ENCODE measurements around the gene FRY.

GRCh38 chr13:28412838-28413706, 81.9 kb downstream of the FLT1 start:
- RRBS = no CpG with 5 or more reads among the region's 14 CpGs

DNA sequence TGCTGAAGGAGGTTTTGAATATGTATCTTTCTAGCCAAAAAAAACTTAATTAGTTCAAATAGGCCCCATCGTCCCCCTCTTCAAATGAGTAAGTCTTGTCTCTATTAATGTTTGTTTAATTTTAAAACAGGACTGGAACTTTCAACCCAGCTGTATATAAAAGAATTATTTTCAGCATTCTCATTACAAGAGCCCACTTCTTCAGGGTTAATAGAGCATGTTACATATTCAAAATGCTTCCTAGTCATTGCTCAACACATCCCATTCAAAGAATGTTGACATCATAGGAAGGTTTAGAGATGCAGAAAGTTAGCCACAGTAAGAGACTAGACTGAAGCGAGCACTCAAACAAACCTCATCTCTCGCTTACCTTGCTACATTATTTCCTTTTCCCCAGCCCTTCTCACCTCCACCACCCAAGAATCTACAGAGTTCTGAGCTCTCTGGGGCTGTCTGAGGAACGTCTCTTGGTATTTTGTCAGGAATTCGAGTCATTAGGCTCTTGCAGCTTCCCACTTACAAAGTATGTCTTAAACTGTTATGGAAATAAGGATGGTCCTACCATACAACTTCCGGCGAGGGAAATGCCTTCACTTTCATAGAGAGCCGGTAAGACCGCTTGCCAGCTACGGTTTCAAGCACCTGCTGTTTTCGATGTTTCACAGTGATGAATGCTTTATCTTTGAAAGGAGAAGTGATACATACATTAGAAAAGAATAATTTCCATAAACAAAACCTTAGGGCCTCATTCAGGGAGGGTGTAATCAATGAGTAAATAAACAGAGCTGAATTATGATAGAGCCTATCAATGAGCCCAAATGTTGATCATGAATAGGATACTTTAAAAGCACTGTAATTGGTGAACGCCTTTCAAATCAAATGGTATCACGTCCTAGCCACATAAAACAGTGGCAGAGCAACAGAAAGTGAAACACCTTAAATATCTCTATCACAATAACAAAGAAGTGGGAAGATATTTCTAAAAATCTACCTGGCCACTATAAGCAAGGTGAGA, 65.1 kb downstream of the FLT1 start:
- RRBS = no CpG with 5 or more reads among the region's 13 CpGs

DNA sequence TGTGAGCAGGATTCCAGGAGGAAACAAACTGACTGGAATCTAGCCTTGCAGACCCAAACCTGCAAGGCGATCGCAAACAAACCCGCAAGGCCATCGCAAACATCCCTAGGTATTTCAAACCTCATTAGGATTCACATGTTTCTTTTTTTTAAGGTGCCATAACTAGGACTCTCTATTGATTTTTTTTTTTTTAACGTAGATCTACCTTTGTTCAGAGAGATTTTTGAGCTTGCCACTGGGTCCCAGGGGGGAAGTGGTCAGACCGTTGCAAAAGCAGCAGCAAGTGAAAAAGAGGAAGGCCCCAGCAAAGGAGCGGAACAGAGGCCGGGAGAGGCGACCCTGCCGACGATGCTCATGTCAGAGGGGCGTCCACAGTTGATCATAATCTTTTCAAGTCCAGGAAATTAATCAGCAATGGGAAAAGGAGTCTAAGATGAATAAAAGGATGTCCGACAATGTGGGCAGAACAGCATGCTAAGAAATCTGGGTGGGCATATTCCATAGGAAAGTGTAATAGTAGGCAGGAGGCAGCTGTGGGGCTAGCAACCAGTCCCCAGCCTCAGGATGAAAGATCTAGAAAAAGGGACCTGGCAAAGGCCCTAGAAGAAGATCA, 32.8 kb upstream of the FLT1 start:
- RRBS = no CpG with 5 or more reads among the region's 13 CpGs

- RRBS = under 1% methylated on average over 12 of the region's 27 CpGs
Observed at GRCh38 chr13:28659277-28659959, 488 bp downstream of the POMP start.

DNA sequence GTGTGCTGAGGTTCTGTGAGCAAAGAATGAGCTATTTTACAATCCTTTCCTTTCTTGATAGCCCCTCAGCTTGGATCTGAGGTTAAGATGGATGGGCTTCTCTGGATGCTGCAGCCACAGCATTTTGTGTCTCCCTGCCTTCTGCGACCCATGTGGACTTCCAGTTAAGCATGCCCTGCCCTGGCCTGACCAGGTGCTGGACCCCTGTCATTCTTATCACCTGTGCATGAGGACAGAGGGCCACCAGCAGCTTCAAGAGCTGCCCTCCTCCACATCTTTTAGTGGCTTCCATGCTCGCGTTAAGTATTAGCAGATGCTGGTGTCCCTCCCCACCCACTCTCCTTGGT, 297.0 kb downstream of the MTUS2 start:
- RRBS = no CpG with 5 or more reads among the region's 3 CpGs

GRCh38 chr13:29435081-29435390, 160.5 kb downstream of the SLC7A1 start:
- RRBS = no CpG with 5 or more reads among the region's 3 CpGs

- RRBS = 14% methylated on average over 5 of the region's 29 CpGs
Observed at GRCh38 chr13:29503054-29503629, 92.3 kb downstream of the SLC7A1 start.

- RRBS = no CpG with 5 or more reads among the region's 39 CpGs
Observed at GRCh38 chr13:29647011-29647806, 51.7 kb upstream of the SLC7A1 start.

GRCh38 chr13:30317862-30318712, 10.7 kb upstream of the KATNAL1 start:
- RRBS = no CpG with 5 or more reads among the region's 7 CpGs

DNA sequence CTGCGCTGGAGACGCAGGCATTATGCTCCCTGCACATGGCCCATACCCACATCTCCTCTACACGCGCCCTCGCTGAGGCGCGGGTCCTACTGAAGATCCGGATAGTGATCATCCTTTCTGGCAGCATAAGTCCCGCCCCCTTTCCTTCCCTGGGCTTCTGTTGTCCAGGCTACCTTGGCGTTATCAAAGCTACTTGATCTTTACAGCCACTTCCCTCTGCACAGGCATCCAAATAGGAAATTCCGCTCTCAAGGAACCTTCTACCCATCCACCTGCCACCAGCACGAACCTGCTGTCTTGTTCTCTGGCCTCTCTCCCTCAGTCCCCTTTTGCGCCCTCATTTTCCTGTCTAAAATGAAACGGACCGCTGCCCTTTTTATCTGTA, 1.2 kb upstream of the UBE2L5 start:
- RRBS = no CpG with 5 or more reads among the region's 15 CpGs

- RRBS = no CpG with 5 or more reads among the region's 5 CpGs
Observed at GRCh38 chr13:30442989-30443473, 20.7 kb downstream of the UBE2L5 start.

DNA sequence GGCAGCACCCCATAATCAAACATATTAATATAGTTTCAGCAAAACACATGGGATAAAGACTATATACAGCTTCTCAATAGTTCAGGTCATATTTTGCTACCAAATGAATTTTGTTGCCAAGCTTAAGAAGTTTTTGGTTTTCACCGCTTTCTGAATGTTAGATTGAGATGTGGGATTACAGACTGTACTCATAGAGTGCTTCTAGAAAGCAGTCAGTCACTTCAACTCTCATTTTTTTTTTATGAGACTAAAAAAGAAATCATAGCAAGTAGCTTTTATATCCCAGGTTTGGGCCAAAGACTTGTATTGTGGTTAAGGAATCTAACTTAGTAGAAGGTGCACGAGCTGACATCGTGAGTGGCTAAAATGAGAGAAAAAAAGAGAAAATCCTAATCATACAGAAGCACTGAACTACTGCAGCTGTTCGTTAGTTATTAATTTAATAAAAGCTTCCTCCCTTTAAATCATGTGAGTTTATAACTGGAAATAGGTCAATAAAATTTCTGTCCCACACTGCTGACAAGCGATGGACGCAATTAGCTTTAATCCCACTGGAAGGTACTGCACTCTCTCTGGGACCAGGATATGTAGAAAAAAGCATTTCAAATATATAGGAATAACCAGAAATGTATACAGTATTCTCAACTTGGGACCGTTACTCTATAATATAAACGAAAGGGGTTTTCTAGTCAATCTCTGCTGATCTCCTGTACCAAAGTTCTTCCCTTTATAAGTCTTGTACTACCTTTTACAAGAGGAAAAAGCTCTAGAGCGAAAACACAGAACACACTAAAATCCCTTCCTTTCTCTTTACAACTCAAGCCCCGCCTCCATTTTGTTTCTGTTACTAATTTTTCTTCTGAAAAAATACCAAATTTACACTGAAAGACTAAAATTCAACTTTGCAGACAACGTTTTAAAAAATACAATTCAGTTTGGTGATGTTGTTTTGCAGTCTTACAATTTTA, 2.0 kb upstream of the USPL1 start:
- RRBS = no CpG with 5 or more reads among the region's 11 CpGs

DNA sequence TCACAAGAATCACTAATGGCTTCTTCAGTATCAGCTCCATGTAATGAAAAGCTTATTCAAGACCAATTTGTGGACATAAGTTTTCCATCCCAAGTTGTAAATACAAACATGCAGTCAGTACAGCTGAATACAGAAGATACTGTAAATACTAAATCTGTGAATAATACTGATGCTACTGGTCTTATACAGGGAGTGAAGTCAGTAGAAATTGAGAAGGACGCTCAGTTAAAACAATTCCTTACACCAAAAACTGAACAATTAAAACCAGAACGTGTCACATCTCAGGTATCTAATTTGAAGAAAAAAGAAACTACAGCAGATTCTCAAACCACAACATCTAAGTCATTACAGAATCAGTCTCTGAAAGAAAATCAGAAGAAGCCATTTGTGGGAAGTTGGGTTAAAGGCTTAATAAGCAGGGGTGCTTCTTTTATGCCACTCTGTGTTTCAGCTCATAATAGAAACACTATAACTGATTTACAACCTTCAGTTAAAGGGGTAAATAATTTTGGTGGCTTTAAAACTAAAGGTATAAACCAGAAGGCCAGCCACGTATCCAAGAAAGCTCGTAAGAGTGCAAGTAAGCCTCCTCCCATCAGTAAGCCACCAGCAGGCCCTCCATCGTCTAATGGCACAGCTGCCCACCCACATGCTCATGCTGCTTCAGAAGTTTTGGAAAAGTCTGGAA, 40.4 kb downstream of the USPL1 start:
- RRBS = no CpG with 5 or more reads among the region's 5 CpGs

GRCh38 chr13:30714504-30715371, 20.6 kb upstream of the ALOX5AP start:
- RRBS = 74% methylated on average over 2 of the region's 11 CpGs

- RRBS = no CpG with 5 or more reads among the region's 7 CpGs
Observed at GRCh38 chr13:30745932-30746316, 10.6 kb downstream of the ALOX5AP start.

DNA sequence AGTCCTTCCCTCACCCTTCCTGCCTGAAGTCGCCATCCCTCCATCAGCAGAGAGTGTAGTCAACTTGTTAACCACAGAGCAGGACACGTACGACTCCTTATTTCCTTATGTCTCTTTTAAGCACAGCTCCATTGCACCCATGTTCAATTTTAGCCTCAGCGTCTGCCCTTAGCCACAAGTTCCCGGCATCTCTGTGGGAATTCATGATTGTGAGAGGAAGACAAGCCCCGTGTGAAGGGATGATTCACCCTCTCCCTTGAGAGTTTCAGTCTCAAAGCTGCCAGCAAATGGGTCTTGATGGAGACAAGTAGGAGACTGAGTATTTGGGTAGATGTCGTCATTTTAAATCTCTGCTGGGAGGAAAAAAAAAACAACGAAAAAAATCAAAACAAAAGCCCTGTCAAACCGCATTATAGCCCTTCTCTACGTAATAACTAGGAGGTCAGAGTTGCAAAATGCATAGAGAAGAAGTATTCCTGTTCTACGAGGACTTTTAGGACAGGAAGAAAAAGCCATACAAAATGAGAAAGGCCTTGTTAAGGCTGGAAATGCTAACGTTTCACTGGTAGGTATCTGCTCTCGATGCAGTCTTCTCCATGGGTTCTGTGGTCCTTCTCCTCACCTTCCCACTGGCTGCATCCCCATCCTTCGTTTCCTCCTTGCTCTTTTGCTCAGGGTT, 58.1 kb upstream of the MEDAG start:
- RRBS = no CpG with 5 or more reads among the region's 14 CpGs

GRCh38 chr13:30874530-30874981, 31.5 kb upstream of the MEDAG start:
- RRBS = no CpG with 5 or more reads among the region's 6 CpGs

- RRBS = no CpG with 5 or more reads among the region's 3 CpGs
Observed at GRCh38 chr13:31073839-31074609, 87.7 kb downstream of the HSPH1 start.

DNA sequence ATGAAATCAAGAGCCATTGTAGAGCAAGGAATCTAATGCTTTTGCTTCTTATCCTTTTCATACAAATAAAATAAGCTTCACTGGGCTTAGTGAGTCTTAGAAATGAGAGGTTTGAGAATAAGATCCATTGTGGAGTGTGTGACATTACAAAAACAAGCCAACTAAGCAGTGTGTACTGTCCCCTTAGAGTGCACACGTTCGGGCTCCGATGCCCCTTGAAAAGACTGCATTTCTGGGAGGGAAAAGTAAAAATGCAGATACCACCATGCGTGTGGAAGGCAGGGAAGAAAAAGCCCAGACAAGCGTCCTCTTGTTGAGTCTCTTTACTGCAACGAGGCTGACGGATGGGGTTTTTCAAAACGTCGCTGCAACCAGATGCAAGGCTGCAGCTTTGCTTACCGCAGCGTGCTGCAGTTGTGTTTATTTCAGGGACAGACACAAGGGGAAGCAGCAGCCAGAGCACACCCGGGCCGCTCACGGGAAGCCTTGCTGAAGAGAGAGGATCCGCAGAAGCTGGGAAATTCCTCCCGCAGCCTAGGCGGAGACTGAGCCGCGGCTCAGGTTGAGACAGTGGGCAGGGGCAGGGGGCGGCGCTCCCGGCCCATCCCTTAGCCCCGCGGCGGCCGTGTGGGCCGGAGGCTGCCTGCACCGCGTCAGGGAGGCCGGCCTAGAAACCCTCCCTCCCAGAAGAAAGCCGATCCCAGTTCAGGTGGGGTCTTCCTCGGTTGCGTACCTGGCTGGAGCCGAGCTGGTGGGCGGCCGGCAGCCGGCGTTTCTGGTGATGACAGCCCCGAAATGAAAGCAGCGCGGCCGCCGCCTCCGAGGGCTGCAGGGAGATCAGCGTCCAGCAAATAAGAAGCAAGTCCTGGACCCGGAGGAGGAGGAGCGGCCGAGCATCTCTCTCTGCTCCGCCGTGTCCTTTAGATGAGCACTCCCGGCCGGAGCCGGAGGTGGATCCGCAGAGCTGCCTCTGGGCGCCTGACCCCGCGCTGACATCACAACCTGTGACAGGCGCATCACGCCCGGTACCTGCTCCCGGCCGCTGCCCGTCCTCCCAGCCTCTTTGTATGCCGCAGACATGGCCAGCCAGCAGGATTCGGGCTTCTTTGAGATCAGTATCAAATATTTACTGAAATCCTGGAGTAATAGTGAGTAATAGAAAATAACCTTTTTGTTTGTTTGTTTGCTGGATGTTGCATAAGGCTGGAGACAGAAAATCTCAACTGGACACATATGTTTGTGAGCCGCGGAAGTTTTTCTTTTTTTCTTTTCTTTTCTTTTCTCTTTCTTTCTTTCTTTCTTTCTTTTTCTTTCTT, at the start of gene FRY:
Gene FRY, plus strand, starts transcription at position 1,057 of the 1,316 bp plus-strand sequence.
- RRBS = 2% methylated on average over 28 of the region's 67 CpGs

GRCh38 chr13:32586955-32587765, 908 bp downstream of the PDS5B start:
- RRBS = 1% methylated on average over 47 of the region's 88 CpGs

Measured in brain (tissue), 1 donor.